Metanephros (tissue), 2 donors: ENCODE data around the genes SERTAD1, RAB4B, EGLN2, CYP2S1 and AXL.

DNA sequence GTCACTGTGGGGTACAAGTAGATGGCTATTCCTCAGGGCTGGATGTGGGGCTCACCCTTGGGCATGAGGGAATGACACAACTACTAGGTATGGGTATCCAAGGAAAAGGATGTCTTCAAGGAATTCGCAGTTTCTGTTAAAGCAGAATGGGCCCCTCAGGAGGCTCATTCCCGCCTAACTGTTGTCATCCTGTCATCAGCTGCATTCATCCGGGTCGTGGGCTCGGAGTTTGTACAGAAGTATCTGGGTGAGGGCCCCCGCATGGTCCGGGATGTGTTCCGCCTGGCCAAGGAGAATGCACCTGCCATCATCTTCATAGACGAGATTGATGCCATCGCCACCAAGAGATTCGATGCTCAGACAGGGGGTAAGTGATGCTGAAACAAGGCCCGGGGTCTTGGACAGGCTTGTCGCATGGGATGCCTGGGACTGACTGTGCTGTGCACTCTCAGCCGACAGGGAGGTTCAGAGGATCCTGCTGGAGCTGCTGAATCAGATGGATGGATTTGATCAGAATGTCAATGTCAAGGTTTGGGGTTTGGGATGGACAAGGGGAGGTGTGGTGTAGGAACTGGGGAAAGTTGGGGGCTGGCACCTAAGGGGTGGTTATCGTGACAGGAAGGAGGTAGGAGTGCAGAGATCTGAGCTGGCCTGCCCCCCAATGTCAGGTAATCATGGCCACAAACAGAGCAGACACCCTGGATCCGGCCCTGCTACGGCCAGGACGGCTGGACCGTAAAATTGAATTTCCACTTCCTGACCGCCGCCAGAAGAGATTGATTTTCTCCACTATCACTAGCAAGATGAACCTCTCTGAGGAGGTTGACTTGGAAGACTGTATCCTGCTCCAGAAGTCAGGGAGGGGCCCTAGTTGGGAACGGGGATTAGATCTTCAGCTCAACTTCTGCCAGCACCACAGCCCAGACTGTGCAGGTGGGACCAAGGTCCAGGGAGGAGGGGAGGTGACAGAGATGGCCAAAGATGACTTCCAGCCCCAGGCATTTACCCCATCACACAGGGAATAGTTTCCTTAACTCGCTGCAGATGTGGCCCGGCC lies 9.0 kb downstream of the PSMC4 start:
- RAMPAGE, long total RNA = no peak

DNA sequence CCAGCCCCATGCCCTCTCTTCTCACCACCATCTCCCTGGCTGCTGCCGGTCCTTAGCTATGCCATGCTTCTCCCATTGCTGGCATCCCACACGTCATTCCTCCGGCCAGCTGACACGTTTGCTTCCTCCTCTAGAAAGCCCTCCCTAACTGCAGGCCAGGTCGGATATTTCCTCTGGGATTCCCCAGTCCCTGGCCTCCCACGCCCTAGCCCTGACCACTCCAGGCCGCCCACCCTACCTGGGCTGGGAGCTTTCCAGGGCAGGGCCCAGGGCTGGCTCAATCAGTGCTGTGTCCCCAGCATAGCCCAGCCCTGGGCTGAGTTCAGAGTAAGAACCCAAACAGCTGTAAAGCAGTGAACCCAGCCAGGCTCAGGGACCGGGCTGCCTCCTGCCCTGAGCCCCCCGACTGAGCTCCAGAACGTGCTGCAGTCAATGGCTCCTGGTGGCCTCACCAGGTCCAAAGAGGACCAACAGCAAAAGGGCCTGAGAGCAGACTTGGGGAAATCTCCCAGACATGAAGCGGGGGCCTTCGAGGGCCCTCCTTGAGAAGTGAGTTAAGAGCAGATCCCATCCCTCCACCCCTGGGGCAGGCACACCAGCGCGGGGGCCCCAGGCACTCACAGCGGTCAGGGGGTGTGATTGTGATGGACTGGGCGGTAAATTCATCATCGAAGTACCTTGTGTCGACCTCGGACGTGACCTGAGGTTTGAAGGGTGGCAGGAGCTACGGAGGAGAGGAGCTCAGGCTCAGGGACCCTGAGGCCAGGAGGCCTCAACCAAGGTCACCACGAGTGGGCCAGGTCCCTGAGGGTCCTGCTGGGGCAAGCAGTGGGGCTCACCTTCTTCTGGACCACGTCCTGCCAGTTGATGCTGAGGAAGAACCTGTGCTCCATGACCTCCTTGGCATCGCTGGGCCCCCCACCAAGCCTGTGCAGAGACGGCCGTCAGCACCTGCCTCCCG lies 8.2 kb upstream of the CCNP start:
- RAMPAGE, long total RNA = no peak

- RAMPAGE, long total RNA = no peak
Measured at GRCh38 chr19:40417032-40417550, 3.9 kb upstream of the PRX start.

GRCh38 chr19:40425282-40426215 lies at the start of gene SERTAD1:
SERTAD1 (minus strand) TSS chr19:40425992.
- RAMPAGE, long total RNA = no peak

DNA sequence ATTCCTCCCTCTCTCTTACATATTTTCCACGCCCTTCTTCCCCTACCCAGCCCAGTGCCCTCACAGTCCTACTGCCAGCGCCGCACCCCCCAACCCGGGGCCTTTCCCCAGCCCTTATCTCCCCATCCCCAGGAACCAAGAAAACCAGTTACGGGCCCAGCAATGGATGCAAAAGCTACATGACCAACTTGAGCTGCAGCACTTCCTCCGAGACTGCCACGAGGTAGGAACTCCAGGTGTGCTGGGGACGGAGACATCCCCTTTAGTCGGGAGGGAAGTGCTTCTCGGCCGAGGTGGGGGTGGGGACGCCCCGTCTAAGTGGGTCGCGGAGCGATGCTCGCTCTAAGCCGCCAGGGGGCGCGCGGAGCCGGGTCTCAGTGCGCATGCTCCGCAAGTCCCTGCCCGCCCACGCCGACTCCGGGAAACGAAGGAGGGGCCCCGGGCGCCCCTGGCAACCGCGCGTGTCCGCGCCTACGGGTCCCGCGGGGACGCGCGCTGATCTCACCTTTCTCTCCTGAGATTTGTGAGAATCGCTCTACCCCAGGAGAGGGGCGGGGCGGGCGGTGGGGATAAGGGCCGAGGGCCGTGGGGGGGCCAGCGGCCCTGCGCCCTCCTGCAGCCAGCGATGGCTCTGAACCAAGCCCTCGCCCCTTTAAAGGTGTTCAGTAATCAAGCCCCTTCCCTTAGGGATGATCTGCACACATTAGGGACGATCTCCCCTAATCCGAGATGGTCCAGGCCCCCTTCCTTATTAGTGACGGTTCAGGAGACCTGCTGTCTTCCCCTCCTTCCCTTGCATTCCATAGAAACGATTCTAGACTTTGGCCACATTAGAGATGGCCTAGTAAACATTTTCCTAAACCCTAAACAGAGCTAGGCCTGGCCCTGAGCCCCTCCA lies 47.5 kb upstream of the SHKBP1 start:
- RAMPAGE, long total RNA = no peak

- RAMPAGE, long total RNA = no peak
Measured at GRCh38 chr19:40618955-40619660, 17.9 kb downstream of the LTBP4 start.

- RAMPAGE, long total RNA = no peak
Measured at GRCh38 chr19:40680750-40681110, 9.7 kb downstream of the NUMBL start.

DNA sequence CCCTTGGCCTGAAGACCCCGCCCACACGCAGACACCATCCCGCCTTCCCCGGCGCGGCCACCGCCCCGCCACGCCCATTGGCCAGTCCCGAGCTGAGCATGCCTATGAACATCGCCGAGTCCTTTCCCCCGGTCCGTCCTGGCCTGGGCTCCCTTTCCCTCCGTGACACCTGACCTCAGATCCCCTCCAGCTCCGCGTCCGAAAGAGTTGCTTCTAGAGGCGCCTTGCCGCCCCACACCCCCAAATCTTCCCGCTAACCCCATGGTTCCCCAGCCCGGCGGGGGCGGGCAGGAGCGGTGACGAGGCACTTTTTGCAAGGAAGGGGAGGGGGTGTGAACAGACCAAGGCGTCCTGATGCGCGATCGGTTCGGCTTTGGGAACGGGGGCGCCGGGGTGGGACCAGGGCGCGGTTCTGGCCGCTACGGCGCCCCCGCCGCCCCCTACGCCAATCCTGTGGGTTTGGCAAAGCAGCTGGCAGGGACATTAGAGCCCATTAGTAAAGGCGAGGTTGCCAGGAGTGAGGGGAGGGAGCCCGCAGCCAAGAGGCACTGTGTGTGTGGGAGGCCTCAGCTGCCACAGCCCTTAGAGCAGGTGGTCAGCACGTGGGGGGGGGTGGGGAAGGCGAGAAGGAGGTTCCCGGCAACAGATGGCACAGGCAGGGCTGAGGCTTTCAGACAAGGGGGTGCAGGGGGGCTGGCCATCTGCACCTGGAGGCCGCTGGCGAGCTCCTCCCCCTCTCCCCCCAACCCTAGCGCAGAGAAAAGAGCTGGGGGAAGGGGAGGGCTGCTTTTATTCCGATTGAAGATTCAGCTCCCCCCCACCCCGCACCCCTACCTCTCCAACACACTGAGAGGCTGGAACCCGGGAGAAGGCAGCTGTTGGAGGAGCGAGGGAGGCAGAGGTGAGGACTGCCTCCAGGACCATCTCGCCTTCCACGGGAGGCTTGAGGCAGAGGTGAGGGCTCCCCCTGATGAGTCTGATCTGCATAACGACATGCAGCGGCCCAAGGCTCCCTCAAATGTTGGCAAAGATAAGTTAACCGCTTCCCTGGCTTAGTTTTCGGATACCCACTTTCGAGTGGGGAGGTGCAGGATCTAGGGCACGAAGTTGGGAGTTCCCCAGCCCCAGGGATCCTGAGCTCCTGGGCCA lies 681 bp upstream of the NUMBL start:
- RAMPAGE, long total RNA = no peak

DNA sequence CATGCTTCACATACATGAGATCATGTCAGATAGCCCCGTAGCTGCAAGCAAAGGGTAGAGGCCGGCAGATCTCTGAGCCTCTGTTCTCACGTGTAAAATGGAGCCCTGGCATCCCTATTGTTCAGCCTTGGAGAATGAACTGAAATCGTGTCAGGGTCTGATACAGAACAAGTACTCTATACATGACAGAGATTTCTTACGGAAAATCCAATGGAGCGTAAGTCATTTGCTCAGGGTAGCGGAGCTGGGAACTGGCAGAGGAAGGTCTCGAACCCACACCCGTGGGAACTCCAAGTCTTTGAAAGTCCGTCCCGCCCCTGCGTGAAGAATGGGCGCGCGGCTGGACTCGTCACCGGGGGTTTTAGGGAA lies 315 bp downstream of the COQ8B start:
- RAMPAGE, long total RNA = no peak

- RAMPAGE, long total RNA = no peak
Measured at GRCh38 chr19:40745281-40745738, 5.0 kb downstream of the ACTMAP start.

DNA sequence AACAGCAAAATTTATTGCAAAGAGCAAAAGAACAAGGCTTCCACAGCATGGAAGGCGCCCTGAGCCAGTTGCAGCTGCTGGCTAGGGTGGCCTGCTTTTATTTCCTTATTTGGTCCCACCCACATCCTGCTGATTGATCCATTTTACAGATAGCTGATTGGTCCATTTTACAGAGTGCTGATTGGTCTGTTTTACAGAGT lies 4.2 kb upstream of the MIA start:
- RAMPAGE, long total RNA = no peak

DNA sequence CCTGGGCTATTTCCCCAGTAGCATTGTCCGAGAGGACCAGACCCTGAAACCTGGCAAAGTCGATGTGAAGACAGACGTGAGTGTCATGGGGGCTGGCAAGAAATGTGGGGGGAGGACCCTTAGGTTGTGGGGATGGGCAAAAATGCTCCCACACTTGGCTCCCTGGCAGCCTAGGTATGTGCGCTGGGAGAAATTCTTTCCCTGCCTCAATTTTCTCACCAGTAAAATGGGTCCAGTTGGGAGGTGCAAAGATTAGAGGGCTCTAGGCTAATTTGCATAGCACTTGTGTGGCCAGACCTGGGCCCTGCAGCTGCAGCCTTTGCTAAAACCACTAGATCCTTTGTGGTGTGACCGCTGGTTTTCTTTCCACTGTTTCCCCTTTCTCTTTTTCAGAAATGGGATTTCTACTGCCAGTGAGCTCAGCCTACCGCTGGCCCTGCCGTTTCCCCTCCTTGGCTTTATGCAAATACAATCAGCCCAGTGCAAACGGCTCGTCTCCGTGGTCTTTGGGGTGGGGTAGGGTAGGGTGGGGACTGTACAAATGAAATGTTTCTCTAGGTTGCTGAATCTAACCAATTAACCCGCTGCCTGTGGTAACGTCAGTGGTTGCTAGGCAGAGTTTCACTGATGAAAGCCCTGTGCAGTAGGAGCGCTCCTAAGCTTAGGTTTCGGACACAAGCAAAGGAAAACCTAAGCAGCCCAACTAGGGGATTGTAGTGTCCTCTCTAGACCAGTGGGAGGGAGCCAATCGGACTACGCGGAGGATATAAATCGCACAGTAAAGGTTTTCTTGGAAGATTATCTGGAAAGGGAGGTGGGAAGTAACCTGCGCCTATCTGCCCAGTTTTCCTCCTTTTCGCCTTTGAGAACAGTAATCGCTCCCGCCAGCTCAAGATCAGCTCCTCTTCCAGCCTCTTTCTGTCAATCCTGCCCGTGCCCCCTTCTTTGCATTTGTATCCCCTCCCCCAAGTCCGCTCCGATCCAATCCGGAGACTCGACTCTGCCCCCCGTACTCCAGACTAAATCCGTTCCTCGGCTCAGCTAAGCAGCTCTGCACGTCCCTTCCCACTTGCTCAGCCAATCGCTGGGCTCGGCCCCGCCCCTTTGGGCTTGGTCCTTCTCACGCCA lies 679 bp upstream of the RAB4B start:
- RAMPAGE, long total RNA = no peak

GRCh38 chr19:40778132-40779307 lies at the start of gene RAB4B:
RAB4B (plus strand) TSS chr19:40778247.
- RAMPAGE, long total RNA = no peak

DNA sequence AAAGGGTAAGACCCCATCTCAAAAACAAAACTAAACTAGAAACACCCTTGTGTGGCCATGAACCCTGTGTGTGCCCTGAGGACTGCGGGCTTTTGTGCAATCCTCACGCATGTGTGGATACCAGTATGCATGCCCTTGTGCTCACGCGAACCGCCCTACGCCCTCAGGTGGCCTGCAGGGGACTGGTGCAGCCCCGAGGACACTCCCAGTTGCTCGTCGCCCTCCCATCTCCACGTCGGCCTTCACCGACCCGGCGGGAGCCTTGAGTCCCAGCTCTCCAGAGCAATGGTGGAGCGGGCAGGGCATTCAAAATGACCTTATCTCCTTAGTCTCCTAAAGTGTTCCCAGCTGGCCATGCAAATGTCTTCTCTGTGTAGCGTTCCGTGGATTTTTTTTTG lies 910 bp upstream of the EGLN2 start:
- RAMPAGE, long total RNA = no peak

DNA sequence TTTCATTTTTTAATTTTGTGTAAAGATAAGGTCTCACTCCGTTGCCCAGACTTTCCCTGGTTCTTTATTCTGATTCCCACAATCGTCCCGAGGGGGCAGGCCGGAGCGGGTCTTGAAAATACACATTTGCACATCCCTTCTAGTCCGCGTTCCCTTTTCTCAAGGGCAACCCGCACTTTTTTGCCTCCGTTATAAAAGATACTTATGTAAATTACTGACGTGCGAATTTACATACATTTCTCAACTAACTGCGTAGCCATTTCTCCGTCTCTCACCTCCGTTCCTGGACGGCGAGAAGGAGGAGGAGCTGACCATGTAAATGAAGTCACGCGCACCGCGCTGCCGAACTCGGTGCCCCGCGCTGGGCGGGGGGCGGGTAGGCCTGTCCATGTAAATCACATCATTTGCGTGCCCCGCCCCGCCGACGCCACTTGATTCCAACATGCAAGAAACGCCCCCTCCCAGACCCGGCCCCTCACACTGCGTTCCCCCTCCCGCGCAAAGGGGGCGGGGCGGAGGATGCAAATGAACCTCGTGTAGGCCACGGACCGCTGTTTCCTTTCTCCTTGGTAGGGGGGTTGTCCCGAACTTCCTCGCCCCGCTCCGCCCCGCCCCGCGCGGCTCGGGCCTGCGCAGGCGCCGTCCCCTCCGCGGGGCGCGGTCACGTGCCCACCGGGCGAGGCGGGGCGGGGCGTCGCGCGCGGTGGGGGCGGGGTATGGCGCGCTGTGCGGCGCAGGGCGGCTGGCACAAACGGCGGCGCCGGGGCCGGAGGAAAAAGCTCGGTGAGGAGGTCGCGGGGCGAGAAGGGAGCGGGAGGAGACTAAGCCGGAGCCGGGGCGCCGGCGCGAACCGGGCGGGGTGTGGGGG lies at the start of gene EGLN2:
TSS of gene EGLN2 (plus strand) at position 712 of the 868 bp plus-strand sequence.
- RAMPAGE, long total RNA = no peak

DNA sequence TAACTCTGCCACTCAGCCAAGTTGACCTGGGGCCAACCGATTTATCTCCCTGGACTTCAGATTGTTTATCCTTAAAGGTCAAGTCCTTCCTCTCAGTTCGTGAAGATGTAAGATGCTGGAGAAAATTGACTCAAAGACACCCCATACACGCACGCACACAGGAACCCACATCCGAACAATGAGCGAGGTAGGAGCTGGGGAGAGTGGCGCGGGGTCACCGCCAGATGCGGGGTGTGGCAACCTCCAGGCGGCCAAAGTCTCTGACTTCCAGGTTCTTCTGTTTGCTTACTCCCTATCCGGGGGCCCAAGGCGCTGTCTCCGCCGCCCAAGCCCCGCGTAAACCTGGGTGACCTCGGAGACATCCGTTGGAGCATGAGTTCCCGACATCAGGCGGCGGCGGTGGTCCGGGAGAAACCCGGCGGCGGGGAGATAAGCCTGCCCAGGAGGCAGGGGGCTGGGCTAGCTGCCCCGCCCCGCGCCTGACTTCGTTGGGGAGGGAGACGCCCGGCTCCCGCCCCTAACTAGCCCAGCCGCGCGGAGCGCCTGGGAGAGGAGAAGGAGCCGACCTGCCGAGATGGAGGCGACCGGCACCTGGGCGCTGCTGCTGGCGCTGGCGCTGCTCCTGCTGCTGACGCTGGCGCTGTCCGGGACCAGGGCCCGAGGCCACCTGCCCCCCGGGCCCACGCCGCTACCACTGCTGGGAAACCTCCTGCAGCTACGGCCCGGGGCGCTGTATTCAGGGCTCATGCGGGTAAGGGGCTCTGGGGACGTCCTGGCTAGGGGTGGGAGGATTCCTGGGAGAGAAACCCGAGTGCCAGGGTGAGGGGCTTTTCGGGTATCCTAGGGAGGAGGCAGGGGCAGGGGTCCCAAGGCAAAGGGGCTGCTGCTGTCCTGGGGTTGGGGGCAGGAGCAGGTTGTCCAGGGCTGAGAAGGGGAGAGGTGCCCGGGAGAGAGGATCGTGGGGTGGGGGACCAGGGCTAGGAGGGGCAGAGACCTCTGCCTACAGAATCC lies at the start of gene CYP2S1:
TSS of gene CYP2S1 (plus strand) at position 529 of the 1,011 bp plus-strand sequence.
- RAMPAGE, long total RNA = no peak

GRCh38 chr19:41207309-41207891 lies 11.6 kb upstream of the AXL start:
- RAMPAGE, long total RNA = no peak

DNA sequence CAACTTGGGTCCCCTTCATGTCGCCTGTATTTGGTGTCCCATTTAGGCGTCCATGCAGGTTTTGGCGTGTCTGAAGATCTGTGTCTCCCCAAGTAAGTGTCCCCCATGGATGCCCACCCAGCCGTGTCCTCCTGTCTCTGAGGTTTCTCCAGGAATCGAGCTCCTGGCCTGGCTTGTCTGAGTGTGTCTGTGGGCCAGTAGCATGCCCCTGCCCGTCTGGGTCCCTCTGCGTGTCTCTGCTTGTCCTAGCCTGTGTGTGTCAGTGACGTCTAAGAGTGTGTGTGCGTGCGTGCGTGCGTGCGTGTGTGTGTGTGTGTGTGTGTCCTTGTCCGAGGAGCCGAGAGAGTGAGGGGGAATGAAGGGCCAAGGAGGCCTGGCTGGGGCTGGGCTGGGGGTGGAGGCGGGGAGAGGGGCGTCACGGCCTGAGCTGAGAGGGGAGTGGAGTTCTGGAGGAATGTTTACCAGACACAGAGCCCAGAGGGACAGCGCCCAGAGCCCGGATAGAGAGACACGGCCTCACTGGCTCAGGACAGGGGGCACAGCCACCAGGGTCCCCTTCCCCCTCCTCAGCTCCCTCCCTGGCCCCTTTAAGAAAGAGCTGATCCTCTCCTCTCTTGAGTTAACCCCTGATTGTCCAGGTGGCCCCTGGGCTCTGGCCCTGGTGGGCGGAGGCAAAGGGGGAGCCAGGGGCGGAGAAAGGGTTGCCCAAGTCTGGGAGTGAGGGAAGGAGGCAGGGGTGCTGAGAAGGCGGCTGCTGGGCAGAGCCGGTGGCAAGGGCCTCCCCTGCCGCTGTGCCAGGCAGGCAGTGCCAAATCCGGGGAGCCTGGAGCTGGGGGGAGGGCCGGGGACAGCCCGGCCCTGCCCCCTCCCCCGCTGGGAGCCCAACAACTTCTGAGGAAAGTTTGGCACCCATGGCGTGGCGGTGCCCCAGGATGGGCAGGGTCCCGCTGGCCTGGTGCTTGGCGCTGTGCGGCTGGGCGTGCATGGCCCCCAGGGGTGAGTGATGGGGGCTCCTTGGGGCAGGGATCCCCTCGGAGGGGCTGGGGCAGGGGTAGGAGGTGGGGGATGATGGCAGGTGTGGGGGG lies at the start of gene AXL:
TSS of gene AXL (plus strand) at position 742 of the 1,085 bp plus-strand sequence.
- RAMPAGE, long total RNA = no peak

DNA sequence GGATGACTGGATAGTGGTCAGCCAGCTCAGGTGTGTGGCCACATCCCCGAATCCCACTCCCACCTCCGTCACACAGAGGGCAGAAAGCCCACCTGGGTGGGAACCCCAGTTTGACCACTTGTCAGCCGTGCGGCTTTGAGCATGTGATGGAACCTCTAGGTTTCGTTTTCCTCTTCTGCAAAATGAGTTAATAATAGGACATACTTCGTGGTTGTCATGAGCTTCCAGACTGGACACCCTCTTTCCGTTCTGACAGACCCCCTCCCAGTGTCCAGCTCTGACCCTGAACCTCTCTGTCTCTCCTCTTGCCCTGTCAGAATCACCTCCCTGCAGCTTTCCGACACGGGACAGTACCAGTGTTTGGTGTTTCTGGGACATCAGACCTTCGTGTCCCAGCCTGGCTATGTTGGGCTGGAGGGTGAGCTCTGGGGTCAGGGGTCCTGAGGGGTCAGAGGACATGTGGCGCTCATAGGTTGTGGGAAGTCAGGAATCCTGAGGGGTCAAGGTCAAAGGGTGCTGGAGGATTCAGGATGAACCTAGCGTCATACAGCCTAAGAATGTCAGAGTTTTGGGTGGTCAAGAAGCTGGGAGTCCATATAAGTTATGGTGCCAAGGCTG lies 1.9 kb downstream of the AXL start:
- RAMPAGE, long total RNA = no peak

DNA sequence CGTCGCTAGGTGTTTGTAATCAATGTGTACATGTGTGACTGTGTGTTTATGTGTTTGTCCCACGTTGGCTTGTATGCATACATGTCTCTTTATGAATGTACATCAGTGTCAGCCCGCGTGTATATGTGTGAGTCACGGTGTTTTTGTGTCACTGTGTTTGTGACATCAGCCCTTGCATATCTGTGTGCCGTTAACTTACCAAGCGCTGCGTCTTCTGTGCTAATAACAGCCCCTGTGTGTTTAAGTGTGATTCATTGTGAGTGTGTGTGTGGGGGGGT lies 6.5 kb downstream of the AXL start:
- RAMPAGE, long total RNA = no peak